SJCRH30 (cell line): ENCODE measurements around the genes MMEL1, TTC34 and PRDM16.

DNA sequence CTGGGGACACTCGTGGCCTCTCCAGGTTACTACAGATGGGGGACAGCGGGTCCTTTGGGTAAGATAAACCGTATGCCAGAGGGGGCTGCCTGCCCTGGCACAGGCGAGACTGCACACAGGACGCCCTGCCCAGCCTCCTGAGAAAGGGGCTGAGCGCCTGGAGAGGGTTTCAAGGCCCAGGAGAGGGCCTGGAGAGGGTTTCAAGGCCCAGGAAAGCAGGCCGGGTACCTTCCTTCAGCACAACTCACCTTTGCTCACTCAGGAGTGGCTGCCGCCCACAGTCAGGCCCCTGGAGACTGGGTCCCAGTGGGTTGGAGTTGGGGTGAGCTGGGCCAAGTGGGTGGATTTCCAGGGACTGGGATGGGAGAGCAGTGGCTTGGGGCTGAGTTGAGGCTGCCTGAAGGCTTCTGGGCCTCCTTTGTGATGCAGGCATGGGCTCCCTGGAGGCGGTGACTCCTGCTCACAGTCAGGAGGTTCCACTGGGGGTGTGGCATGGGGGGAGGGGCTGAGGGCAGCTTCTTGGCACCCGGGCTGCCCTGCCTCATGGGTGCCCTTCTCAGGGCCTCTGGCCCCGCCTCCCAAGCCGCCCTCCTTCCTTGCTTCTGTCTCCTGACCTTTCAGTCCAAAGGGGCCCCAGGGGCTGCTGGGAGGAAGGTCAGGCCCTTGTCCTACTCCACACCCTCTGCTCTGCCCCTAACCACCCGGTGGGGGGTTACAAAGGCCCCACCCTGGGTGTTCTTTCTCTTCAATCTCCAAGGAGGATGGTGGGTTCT, at the start of gene MMEL1:
Gene MMEL1 (minus strand): TSS at position 399 of the 773 bp plus-strand sequence.
- RAMPAGE, long total RNA = no peak

DNA sequence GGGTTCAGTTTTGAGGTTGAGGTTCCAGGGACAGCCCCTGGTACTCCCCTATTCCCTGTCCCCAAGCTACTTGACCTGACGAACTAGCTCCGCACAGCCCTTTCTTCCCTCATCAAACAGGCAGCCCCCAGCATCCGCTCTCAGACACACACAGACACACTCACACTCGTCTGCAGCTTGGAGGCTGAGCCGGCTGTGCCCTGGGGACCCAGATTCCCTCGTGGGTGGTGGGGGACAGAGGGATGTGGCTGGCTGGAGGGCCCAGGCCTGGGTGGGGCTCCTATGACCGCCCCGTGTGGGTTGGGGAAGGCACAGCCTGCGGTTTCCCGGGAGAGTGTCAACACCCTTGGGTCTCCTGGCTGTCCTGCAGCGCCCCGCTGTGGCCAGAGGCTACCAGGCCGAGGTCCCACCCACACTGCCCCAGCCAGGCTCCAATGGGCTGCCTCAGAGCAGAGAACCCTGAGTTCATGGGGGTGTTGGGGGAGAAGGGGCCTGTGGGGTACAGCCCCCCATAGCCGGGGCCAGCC, at the start of gene TTC34:
Gene TTC34 (minus strand): TSS at position 281 of the 527 bp plus-strand sequence.
- RAMPAGE, long total RNA = no peak

- RAMPAGE, long total RNA = no peak
These were observed 45.8 kb upstream of the TTC34 start for GRCh38 chr1:2847314-2847726.

DNA sequence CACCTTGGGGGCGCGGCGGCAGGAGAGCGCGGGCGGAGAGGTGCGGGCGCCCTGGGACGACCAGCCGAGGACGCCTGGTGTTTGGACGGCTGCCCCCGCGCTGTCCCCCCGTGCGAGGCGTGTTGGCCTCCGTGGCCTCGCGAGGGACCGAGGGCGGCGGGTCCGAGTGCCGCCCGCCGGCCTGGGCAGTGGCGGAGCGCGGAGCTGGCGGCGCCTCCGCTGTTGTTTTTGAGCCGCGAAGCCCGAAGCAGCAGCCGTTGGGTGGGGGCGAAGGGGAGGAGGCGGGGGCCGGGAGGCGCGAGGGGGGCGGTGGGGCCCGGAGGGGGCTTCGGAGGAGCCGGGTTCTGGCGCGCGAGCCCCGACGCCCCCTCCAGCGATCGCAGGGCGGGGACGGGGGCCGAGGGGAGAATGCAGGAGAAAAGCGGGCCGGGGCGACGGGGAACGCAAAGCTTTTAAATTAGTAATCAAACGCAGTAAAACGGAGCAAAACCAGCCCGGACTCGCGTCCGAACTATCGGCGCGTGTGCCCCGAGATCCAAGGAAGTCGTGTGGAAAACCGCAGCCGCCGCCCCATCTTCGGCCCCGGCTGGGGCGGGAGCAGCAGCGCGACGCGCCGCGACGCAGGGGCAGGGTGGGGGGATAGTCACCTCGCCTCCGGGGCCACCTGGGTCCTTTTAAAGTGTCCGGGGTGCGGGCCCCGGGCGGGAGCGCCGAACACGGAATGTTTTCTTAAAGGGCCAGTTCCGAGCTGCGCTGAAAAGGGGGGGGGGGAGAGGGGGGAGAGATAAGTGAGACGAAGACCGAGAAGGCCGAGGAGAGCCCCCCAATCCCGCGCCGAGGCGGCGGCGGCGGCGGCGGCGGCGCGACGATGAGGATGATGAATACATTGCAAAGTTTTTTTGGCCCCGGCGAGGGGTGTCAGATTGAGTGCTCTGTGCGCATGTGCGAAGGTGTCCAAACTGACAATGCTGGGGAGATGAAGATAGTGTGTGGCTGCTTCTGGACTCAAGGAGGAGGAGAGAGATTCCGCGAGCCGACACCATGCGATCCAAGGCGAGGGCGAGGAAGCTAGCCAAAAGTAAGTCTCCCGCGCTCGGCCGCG, at the start of gene PRDM16:
Gene PRDM16 (plus strand): TSS at position 985 of the 1,102 bp plus-strand sequence.
- RAMPAGE, long total RNA = no peak

DNA sequence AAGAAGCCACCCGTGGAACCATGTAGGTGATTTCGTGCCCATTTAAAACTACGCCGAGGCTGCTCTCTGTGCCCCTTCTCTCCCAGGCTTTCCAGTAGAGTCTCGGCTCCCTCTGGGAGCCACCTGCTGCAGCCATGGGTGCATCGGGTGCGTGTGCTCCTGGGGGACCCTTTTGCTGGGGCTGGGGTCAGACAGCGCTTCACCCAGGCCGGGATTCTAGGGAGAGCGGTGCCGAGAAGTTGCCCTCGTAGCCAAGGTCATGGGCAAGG, 27.8 kb downstream of the PRDM16 start:
- RAMPAGE, long total RNA = no peak

- RAMPAGE, long total RNA = no peak
These were observed 102.1 kb downstream of the PRDM16 start for GRCh38 chr1:3170940-3171689.

DNA sequence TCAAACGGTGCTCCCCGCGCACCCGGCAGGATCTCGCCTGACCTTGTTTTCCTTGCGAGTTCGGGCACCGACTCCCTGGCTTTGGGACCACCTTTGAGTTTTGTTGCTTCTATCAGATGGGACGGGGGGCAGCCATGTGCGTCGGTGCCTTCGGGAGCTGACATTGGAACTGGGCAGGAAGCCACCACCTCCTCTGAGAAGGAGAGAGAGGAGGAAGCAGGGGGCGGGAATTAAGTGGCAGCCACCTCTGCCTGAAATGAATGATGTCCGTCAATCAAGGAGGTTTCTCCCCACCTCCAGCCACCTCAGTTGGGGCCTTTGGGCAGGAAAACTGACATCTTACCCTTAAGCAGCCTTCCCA, 119.6 kb downstream of the PRDM16 start:
- RAMPAGE, long total RNA = no peak

DNA sequence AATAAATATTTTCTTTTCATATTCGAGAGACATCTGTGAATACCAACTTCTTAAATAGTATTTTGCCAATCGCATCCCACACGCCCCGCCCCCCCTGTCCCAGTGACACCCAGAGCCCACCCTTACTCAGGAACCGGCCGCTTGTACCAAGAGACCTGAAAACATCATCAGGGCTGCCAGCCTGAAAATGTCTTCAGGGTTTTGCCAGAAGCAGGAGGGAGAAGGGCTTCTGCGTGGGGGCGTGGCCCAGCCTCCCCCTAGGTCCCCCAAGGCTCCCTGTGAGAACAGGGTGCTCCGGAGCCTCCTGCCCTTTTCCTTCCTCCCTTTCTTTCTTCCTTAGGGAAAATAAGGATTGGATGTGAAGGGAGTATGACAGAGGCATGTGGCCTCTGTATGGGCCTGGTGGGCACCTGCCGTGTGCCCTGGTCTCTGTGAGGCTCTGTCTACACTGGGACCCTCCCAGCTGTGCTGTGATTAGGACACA, 126.5 kb downstream of the PRDM16 start:
- RAMPAGE, long total RNA = no peak

DNA sequence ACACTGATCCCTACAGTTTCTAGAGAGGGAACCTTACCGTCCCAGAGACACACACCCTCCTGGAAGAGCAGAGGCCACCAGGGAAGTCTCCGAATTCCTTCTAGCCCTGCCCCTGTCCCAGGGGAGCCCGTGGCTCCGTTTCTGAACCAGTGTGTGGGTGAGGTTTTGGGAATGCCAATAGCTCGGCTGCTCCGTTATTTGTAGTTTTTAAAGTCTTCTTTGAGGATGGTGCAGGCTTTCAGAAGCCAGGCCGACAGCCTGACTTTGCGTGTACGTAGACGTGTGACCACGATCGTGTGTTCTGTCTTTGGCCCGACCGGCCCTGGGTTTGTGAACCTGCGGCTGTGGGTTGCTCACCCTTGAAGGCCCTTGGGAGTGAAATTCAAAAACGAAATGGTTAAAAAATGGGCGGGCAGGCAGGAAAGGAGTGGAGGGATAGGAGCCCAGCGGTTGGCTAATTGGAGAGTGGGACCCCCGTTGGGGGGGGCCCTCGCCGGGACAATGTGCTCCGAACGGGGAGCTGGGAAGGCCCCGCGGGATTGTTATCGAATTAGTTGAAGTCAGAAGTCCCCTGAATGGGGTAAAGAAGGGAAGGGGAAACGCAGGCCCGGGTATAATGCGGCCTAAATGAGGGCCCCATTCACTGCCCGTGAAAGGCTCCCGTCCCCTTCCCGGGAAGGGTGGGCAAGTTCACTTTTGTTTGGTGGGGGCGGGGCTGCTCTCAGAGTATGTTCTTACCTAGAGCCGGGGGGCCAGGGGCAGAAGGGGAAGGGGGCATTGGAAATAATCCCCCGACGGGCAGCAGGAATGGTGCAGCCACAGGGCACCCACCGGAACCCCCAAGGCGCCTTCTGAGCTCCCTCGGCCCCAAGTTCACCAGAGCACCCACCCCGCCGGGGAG, 135.7 kb downstream of the PRDM16 start:
- RAMPAGE, long total RNA = no peak

- RAMPAGE, long total RNA = no peak
These were observed 139.5 kb upstream of the ARHGEF16 start for GRCh38 chr1:3314740-3315535.

- RAMPAGE, long total RNA = no peak
These were observed 105.8 kb upstream of the ARHGEF16 start for GRCh38 chr1:3348751-3349048.

DNA sequence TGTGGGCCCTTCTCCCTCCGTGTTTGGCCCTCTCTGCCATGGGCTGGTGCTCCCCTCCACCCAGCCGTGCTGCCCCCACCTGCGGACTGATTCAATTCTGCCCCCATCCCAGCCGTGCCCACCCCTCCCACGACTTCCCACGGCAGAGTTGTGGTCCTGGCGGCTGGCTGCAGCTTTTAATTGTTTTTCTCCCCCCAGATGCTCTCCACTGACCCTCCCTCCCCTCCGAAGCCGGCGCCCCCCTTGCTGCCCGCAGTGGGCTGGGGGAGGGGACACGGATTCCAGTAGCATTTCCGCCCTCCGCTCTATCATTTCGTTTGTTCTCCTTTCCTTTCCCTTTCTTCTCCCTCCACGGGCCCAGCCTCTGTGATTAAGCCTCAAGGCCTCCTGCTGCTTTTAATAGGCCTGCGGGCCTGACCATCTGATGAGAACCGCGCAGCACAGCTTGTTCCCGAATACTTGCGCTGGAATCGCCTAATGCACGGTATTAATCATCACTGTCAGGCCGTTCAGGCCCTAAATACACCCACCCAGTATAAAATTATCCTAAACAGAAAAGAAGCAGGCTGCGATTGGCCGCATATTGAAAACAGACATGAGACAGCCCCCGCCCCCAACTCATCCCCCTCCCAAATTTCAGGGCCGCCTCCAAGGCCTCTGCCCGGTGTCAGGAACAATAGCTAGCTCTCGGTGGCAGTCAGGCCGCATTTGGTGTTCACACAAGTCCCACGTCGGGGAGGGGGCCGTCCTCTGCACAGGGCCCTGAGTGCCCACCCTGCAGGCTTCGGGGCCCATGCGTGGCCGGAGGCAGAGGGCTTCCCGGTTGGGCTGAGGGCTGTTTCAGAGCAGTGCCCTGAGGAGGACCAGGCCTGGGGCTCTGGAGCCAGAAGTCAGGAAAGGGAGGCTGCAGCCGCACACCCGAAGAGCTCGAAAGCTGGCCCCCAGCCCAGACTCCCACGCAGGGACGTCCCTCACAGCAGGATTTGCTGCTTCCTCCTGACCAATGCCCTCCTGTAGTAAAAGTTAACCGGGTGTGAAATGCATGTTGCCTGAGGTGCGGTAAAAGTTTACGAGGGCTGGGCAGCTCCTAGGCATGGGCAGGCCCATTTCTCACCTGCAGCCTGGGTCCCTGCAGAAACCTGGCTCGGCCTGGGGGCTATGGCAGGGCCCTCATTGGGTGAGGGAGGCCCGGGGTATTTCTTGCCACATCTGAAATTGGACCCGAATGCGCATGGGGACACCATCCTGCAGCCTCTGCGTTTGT, 101.9 kb upstream of the ARHGEF16 start:
- RAMPAGE, long total RNA = no peak

DNA sequence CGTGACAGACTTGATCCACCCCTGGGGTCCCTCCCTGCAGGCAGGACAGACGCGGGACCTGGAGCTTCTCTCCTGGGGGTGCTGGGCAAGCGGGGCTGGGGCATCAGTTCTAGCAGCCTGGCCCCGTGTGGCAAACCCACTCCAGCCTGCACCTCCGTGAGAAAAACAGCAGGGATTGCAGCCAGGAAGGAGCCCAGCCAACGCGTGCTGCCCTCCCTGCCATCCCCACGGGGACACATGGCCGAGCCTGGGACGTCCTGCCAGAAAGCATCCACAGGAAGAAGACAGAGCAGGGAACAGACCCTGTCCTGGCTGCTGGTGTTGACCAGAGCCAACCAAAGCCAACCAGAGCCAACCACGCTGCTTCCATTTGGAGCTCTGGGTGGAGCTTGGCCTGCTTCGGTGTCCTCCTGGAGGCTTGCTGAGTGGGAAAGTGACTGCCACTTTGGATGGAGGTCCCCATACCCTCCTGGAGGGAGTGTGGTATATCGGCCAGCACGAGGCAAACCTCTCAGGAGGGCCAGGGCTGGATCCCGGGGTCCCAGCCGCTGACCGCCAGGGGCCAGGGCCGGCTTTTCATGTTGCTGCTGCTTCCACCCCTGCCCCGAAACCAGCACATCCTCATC, 80.8 kb upstream of the ARHGEF16 start:
- RAMPAGE, long total RNA = no peak

GRCh38 chr1:3431944-3432269, 22.6 kb upstream of the ARHGEF16 start:
- RAMPAGE, long total RNA = no peak

GRCh38 chr1:3439567-3439824, 15.0 kb upstream of the ARHGEF16 start:
- RAMPAGE, long total RNA = no peak

DNA sequence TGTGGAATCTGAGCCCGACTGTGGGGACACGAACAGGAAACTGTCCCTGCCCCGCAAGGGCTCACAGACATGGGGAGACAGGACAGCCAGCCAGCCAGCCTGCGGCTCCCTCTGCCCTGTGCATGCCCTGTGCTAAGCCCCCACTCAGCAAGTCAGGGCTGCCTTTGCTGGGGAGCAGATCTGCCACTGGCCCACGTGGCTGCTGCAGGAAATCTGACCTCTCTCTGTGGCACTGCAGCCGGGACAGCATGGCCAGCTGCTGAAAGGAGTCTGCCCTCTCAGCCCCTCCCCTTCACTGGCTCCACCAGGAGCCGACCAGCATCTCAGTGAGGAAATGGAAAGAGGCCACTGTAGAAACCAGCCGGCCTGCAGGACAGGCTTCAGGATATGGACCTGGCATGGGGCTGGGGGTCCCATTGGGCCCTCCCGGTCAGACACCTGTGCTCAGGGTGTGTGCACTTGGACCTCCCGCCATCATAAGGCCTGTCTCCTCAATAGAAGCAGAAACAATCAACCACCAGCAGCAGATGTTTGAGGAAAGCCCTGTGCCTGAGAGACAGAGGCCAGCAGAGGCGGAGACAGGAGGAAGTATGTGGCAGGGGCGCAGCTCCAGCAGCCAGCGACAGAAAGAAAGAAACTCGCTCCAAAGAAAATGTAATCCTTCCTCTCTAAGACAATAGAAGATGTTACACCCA, 3.8 kb downstream of the ARHGEF16 start:
- RAMPAGE, long total RNA = no peak

DNA sequence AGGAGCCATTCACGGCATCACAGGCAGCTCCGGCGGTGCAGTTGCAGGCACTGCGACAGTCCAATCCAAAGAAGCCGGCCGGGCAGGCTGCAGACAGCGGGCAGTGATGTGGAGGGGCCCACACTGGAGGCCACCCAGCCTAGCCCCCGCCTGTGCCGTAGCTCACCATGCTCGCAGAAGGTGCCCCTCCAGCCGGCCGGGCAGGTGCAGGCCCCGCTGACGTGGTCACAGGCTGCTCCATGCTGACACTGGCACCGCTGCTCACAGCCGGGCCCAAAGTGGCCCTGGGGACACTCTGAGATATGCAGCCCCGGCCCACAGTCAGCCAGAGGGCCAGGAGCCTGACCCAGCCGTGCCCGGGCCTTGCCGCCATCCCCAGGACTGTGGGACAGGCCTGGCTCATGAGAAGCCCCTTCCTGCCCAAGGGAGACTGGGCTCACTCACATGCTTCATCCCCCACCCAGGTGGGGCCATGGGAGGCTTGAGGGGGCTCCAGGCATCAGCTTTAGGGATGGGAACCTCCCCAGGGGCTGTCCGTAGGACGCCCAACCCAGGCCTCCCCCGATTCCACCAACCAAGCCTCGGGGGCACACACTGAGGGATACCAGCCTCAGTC, 45.3 kb downstream of the ARHGEF16 start:
- RAMPAGE, long total RNA = no peak

DNA sequence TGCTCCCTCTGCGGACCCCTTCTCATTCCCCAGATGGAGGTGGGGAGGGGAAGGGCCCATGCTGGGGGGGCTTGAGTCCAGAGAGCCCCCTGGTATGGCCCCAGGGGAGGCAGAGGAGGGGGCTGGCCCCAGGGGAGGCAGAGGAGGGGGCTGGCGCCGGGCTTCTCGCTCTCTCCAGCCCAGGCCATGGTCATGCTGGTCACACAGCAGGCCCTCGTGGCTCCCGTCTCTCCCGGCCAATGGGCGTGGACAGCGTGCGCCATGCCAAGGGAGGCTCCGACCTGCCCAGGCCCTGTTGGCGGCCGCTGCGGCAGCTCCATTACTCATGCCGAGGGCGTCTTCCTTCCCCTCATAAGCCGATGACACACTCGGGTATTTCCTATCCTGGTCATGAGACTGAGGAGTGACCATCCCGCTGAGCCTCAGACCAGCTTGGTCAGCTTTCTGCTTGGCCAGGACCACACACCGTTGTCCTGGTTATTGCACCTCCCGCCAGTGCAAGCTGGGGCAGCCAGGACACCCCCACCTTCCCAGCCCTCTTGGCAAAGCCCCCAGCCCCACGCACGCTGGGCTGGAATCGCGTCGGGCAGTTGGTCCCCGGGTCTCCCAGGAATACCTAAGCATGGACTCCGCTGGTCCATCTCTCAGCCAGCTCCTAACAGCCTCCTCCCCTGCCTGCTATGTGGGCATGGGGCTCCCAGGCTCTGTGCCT, 49.7 kb downstream of the ARHGEF16 start:
- RAMPAGE, long total RNA = no peak

DNA sequence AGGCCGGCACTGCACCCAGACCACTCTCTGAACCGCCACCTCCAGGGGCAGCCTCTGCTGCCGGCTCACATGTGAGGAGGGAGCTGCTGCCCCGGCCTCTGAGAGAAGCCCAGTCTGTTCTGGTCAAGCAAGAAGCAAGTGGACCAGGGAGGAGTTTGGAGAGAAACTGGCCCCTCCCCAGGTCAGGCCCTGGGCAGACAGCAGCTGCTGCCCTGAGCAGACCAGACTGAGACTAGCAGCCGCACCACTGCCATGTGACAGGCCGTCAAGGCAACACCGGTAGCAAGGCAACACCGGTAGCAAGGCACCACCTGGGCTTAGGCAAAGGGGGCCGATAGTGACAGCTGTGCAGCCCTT, 50.3 kb downstream of the ARHGEF16 start:
- RAMPAGE, long total RNA = no peak

GRCh38 chr1:3783909-3784951, 11.7 kb downstream of the SMIM1 start:
- RAMPAGE, long total RNA = no peak